CD14-positive monocyte (primary cell): Measurements from ENCODE around the genes MMRN1, CCSER1 and RAP1GDS1.

DNA sequence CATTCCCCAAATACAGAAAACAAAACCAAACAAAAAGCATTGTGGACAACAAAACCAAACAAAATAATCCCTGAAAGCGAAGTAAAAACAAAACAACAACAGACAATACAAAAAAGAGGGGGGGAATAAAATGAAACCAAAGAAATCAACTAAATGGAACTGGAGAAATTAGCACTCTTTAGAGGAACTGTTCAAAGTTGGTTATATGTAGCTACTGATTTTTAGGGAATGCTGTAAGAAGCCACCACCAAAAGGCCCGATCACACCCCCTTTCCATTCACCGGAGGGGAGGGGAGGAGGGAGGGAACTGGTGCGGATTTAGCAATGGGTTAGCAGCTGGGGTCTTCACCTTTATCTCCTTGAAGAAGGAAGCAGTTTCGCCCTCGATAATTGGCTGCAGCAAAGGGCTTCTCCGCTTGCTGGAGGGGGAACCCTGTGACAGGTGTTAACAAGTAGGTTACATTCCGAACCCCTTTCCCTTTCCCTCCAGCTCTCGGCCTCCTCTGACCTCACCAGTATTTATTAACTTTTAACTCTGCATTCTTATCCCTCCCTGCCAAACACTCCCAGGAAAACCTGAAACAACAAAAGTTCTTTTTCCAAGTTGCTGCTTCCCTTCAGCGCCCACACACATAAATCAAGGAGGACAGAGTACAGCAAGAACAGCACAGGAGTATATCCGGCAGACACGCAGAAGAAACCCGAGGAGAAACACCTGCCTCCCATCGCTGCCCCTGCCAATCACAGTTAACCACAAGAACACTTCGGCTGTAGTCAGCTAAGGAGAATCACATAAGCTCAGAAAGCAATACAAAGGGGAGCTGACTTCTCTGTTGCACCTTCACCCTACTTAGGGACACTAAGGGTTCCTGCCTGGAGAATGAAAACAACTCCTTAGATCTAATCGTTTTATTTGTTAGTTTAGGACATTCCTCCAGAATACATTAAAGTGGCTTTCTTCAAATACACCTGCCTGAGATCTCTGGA, 39.8 kb upstream of the NAP1L5 start:
- CAGE, long polyA plus RNA = no peak

DNA sequence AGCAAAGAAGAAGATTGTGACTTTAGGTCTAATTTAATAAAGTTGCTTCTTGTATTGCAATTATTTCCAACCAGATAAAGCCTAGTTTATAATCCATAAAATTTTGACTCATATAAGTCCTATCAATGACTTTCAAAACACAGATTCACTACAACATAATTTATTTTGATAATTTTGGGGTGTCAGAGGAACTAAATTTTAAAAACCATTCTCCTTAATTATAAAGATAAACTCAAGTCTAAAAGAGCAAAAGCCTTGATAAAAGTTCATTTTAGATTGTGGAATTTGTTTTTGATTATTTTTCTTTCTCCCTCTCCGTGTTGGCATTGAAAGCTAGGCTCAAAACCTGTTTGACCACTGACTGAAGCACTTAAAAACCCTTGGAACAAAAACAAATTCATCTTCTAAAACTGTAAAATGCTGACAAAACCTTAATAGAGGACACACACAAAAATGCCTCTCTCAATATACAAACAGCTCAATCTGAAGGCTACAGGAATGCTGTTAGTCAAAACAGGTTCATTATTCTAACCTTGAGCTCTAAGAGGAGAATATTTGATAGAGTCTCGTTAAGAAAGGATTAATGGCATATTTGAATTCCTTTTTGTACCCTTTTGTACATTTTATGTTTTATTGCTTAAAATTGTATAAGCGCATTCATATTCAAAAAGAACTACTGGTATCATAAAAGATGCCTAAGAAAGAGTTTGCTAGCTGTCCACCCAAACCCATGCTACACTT, 74.2 kb upstream of the NAP1L5 start:
- CAGE, long polyA plus RNA = no peak

- CAGE, long polyA plus RNA = no peak
Observed at GRCh38 chr4:88820490-88820858, 122.8 kb upstream of the NAP1L5 start.

GRCh38 chr4:89117150-89117438, 5.8 kb downstream of the TIGD2 start:
- CAGE, long polyA plus RNA = no peak

DNA sequence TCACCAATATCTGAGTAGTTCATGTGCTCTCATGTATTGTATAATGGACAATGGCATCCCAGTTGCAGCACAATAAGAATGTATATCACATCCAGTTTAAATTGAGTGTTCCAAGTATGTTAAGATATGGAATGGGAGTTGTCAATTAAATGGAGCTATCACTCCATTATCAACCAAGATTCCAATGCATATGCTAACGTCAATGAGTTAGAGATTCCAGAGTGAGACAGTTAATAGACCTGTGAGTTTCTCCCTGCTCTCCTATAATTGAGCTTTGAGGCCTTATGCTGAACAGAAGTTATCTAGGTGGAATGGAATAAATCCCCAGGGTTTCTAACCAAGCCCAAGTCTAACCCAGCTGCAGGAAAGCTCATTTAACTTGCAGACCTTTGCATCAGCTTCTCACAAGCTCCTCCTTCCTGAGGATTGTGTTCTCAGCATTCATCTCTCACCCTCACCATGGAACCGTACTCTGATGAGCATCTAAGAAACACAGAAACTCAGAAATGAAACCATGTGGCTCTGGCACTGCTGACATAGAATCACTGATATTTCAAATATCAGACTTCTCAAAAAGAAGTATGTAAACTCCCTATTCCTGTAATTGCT, 84.9 kb downstream of the TIGD2 start:
- CAGE, long polyA plus RNA = no peak

GRCh38 chr4:89221156-89221602, 86.4 kb downstream of the GPRIN3 start:
- CAGE, long polyA plus RNA = no peak

GRCh38 chr4:89248498-89249365, 58.9 kb downstream of the GPRIN3 start:
- CAGE, long polyA plus RNA = no peak

- CAGE, long polyA plus RNA = no peak
Observed at GRCh38 chr4:89305713-89306350, 1.8 kb downstream of the GPRIN3 start.

DNA sequence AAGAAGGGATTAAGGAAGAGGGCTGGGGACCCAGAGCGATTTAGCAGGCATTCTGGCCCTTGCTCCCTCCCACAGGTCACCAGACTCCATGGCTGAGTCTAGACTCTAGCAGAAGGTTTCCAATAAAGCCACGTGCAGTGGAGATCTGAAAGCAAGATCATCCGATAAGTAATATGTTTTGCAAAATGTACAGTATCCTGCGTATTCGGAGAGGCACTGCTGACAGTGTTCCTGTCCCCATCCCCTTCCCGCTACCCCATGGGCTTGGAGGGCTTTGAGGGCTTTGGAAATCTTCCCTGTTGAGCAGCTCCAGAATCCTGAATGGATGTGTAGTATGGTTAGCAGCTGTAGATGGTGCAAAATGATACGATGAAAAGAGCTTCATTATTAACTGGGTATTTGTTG, 608 bp upstream of the GPRIN3 start:
- CAGE, long polyA plus RNA = no peak

- CAGE, long polyA plus RNA = no peak
Observed at GRCh38 chr4:89889231-89889712, 5.4 kb upstream of the MMRN1 start.

DNA sequence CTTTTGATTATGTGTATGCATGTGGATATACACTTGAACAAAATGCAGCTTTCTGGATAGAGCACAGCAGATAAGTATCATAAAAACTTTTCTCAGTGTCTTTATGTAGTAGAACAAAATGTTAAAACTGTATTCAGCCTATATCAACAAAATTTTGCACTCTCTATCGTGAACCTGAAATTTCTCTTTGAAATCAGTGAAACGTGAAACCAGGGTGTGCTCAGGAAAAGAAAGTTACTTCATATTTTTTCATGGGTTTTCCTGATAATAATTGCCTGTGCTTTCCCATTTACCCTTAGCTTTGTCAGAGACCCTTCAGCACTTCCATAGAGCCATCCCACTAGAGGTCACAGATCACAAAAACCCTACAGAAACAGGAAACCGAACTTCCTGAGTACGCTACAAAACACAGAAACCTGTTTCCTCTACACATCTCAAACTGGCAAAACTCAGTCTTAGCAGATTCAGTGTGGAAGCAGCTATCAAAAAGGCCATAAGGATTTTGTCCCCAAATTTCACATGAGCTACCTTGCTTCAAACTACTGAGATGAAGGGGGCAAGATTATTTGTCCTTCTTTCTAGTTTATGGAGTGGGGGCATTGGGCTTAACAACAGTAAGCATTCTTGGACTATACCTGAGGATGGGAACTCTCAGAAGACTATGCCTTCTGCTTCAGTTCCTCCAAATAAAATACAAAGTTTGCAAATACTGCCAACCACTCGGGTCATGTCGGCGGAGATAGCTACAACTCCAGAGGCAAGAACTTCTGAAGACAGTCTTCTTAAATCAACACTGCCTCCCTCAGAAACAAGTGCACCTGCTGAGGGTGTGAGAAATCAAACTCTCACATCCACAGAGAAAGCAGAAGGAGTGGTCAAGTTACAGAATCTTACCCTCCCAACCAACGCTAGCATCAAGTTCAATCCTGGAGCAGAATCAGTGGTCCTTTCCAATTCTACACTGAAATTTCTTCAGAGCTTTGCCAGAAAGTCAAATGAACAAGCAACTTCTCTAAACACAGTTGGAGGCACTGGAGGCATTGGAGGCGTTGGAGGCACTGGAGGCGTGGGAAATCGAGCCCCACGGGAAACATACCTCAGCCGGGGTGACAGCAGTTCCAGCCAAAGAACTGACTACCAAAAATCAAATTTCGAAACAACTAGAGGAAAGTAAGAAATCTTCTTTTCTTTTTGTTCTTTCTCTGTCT, at the start of gene MMRN1:
TSS of gene MMRN1 (plus strand) at position 430 of the 1,208 bp plus-strand sequence.
- CAGE, long polyA plus RNA = no peak

DNA sequence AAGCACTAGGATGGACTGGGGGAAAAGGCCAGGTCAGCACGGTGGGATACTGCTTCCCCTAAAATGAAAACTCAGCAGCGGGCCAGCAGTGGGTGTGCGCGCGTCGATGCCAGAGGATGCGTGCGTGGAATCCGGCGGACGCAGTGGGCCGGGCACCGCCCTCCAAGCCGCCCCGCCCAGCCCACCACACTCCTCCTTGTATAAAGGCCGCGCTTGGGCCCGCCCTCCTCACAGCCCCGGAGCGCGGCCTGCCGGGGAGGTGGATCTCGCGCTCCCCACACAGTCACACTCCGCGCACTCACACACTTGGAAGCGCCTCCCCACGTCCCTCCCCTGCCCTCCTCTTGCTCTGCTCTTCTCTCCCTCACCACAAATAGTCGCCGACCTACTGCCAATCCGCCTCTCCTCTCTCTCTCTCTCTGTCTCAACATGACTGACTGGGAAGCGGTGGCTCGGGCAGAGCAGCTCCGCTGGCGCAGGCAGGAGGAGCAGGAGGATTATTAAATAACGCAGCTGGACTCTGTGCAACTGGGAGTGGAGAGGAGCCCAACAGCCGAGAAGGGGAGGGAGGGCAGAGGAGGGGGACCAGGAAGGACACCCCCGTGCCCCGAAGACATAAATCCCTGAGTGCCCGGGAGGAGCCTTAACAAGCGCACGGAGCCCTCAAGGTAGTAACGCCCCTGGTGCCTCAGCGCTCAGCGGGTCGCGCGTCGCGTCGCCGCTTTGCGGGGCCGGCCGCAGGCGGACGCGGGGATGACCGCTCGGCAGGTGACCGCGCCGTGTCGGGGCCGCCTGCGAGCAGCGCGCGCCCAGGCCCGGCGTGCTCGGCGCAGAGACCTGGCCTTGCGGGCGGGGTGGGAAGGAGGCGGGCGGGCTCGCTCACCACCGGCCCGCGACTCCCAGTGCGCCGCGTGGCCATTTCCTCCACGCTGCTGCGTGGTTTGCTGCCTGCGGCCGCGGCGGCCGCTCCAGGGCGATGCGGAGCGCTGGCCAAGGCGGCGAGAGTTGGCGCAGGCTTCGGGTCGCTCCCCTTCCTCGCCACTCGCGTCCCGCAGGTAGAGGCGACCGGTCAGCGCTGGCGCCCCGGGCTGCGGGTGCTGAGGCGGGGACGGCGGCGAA, at the start of gene CCSER1:
TSS of gene CCSER1 (plus strand) at position 231 of the 1,119 bp plus-strand sequence.
- CAGE, long polyA plus RNA = no peak

DNA sequence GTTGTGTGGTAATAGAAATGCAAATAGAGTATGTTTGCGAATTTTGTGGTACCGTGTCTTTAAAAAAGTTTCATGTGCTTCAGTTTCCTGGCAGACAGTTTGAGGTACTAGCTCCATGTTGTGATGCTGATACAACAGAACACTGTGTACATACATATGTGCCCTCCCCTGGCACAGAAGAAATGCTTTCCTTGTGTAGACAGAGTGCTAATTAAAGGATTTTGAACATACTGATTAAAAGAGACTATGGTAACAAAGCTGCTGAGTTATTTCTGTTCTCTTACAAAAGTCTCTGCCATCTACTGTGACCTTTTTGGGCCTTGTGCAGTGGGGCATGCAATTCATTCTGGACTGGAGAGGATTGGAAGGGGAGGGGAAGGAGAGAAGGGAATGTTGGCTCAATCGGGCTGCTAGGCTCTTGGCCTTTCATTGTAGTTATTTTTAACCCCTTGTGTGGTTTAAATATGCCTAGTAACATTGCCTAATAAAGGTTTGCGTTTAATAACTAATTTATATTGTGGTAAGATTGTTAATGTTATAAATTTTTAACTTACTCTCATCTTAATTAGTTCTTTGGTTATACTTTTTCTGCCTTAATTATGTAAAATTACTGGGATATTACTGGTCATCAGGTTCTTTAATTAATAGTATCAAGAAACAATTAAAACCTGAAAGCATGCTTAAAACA, 6.0 kb downstream of the PDLIM5 start:
- CAGE, long polyA plus RNA = no peak

- CAGE, long polyA plus RNA = no peak
Observed at GRCh38 chr4:94463333-94463994, 11.7 kb downstream of the PDLIM5 start.

GRCh38 chr4:94488416-94489291, 36.9 kb downstream of the PDLIM5 start:
- CAGE, long polyA plus RNA = no peak

GRCh38 chr4:94598146-94598606, 146.4 kb downstream of the PDLIM5 start:
- CAGE, long polyA plus RNA = no peak

DNA sequence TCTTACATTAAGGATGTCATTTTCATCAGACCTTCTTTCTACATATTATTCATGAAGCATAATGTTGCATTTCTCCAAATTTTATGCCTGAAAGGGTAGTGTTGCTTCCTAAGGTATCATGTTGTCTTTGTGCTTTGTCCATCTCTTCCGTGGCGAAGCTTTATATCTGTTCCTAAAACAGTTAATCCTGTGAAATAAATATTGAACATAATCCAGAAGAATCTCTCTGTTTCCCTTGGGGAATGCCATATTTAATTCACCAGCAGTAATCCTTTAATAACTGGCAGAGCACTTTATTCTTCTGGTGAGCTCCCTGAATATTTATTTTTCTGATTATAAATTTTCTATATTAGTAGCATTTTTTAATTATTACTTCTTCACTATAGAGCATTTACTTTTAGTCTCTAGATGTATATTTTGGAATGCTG, 91.0 kb upstream of the BMPR1B start:
- CAGE, long polyA plus RNA = no peak

DNA sequence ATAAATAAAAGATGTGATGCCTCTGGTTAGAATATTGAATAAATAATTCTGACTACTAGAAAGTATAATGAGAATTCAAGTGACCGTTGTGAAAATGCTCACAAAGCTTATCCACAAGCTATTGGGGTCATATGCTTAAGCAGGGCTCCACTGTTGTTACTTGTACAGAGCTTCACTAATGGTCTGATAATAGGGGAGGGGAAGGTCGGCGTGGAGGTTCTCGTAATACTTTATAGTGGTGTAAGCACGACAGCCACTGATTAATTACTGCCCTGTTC, 11.7 kb downstream of the UNC5C start:
- CAGE, long polyA plus RNA = no peak

DNA sequence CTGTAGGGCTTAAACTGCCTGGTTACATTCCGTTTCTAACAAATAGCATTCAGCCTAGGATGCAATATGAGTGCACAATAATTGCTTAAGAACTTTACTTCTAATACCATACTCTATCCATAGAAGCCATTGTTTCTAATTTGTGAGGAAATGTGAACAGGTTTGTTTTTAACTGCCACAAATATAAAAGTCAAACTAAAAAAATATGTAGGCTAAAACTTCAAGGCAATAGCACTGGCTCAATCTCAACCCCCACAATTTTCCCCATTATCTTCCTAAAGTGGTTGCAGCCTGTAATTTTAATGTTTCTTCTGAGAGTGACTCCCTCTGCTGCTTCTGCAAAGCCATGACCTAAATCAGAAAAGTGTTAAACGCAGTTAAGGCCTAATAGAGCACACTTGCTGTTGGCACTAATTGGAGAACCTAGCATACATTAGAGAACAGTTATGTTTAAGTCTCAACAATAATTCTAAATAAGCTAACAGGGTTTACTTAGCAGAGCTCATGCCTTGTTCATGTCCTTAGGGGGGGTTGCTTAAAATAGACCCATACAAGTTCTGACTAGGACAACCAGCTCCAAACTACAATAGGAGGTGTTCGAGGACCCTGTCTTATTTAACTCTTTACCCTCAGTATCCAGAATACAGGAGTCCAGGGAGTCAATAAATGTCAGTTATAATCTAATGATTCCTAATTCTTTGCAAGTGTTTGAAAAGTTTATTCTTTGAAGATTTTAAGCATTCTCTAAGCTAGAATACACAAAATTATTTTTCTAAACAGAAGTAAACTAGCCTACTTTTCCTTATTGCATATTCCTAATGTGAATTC, 4.0 kb downstream of the UNC5C start:
- CAGE, long polyA plus RNA = no peak

- CAGE, long polyA plus RNA = no peak
Observed at GRCh38 chr4:98261072-98261788, at the start of gene RAP1GDS1. Gene RAP1GDS1 (plus strand): TSS chr4:98261384.